ENCODE results near the genes C12orf56 and WIF1.

GRCh38 chr12:59078802-59079421, 158.6 kb upstream of the LRIG3 start:
- PRO-cap, result no peak

DNA sequence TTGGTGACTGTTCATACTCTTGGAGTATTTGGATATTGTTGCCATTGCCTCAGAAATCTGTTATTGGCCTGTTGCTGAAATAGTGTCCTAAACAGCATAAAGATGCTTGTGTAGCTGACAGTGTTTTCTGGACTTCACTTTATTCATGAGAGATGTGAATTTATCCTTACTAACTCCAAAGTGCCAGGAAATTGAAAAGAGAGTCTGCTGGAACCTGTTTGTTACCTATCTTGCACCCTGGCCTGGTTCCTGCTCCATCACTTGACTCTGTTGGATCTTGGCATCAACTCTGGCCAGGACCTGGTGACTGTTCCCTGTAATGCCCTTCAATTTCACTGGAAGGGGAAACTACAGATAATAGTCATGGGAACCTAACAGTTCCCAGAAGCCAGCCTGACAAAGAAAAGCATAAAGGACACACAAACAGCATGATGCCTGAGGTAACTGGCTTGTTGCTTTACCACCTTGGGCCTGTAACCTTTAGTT, 19.9 kb downstream of the SLC16A7 start:
- PRO-cap, result no peak

GRCh38 chr12:63150054-63150714, 817 bp downstream of the AVPR1A start:
- PRO-cap, result no peak

DNA sequence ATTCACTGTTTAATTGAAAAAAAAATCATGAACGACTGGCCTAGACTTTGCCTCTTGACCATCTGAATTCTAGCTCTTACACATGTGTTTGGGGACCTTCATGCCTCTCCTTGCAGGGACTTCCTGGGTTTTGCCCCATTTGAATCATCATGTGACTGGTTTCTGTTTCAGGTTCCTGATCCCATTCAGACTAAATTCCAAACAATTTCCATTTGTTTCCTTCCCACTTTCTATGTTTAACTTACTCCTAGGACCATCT, 125.5 kb upstream of the AVPR1A start:
- PRO-cap, result unidirectional peak, minus-strand start at position 89 of the sequence

DNA sequence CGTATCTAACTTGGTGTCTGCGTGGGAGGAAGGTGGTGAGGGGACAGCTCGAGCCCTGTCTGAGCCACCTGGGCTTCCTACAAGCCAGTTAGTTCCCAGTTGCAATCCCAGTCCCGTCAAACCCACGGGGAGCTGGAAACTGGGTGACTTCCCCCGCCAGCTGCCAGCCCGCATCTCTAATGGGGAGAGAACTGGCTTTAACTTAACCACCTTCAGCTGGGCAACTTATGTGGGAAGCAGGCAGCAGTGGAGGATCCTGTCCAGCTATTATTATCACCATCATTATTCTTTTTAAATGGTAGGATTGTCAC, 404 bp downstream of the SRGAP1 start:
- PRO-cap, result unidirectional peak, minus-strand start at position 178 of the sequence

DNA sequence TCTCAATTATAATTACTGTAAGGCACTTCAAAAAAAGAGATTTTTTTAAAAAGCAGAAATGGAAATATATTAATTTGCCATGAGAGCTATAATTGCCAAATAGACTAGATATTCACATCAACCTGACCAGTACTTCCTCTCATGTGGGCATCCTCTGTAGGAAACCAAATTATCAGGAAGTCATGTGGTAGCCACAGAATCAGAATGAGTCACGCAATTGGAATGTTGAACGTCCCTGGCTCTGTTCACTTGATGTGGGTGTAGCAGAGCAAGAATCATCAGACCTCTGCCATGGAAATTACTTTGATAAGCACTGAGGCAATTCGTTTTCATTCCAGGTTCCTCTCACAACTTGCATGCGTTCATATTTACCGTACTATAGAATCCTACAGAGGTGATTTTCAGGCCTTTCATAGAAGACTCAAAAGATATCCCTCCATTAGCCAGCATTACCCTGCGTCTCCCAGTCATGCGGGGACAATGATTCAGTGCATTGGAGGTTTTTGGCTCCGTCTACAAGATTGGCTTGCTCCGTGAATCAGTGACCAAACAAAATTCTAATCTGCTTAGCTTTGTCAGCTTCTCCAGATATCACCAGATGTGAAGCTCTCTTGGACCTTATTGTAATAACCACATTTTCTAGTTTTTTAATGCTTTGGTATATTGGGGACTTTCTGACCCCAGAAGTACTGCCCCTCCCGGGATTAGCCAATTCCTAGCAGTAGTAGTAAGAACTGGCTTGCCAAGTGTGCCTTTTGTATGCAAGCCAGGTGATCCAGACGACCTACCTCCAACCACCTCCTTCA, 133.5 kb downstream of the KICS2 start:
- PRO-cap, result unidirectional peak, plus-strand start at position 252 of the sequence

DNA sequence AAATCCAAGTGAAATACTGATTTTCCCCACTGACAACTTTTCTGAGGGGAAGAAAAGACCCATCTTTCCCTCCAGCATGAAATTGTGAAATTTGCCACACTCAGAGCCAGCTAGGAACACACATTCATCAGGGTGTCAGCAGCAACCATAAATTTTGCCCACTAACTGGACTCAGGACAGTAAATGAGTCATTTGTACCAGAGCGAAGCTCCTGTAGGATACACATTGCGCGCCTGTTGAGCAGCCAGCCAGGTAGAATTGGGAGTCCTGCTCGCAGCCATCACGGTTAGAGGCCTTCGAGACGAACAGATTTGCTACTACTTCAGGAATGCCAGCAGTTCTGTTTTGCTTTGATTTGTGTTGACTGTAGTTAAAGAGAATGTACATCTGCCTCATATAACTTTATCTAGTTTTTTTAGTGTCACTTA, 117.7 kb downstream of the KICS2 start:
- PRO-cap, result no peak

DNA sequence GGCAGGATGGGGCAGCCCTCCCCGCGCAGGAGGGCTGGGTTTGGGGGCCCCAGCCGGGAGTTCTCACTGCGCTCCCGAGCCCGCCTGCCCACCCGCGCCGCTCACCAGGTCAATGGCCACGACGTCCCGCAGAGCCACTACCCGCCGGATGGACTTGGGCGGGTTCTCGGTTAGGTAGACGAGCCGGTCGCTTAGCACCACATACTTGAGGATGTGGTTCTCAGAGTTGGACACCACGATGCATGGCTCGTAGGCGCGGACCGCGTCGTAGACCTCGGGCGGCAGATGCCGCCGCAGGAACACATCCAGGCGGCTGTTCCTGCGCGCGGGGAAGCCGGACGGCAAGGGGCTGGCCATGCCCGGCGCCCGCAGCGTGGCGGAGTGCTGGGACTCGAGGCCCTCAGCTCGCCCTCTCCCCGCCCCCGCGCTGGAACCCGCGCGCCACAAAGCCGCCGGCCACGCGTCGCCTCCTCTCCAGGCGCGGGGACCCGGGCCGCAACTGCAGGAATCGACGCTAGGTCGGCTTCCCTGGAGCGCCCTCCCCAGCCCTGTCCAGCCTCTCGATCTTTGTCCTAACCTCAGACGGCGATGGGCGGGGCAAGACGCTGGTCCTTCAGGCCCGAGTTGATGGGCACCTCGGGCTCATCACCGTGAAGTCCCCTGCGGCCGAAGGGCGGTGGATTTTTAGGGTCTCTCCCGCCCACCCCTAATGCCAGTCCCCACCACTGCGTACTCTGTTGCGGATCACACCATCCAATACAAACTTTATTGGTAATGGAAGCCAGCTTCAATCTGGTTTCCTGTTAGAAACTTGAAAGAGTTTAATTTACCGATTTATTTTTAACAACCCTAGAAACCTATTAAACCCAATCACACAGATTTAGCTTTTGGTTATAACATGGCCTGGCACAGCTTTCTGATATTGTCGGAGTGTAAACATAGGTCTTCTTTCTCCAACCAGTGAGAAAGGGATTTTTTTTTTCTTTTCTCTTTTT, at the start of gene C12orf56:
TSS of gene C12orf56 (minus strand) at position 550 of the 995 bp plus-strand sequence.
- PRO-cap, result no peak

DNA sequence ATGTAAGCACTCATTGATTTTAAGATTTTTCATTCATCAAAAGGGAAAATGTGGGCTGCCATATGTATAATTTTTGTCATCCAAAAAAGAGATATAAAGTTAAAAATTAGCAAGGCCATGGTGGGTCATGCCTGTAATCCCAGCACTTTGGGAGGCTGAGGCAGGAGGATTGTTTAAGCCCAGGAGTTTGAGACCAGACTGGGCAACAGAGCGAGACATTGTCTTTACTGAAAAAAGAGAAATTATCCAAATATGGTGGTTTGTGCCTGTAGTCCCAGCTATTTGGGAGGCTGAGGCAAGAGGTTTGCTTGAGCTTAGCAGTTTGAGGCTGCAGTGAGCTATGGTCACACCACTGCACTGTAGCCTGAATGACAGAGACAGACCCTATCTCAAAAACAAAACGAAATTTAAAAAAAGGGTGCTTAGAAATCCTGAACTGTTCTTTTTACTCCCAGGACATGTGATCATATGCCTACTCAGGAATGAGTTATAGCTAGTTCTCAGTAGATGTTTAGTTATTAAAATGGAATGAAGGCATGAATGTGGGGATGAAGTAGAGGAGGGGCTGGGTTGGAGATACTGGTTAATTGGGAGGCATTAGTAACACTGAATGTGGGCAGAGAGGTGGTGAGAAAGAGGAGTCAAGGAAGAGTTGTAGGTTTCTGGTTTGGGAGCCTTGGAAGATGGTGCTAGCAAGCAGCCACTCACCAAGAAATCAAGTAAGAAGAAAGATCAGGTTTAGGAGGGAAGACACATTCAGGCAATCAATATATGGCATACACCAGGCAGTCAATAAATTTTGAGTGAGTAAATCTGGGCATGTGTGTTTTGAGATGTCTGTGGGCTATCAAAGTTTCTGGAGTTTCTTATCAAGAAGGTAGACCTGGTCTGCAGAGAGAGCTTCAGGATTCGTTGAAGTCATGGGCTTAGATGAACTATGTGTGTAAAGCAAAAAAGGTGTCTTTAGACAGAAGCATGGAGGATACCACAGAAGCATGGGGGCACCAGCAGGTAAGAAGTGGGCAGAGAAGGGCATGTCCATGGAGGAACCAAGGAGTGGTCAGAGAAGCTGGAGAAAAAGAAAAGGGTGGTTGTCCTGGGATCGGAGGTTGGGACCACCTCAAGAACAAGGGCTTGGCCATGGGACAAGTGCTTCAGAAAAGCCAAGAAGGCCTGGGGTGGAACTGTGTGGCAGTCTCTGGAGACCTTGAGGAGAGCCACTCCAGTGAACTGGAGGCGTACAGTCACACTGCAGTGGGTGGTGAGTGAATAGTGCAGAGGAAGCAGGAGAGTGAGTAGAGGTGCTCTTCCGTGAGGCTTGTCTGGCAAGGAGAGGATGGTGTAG, 20.3 kb downstream of the RASSF3 start:
- PRO-cap, result no peak

DNA sequence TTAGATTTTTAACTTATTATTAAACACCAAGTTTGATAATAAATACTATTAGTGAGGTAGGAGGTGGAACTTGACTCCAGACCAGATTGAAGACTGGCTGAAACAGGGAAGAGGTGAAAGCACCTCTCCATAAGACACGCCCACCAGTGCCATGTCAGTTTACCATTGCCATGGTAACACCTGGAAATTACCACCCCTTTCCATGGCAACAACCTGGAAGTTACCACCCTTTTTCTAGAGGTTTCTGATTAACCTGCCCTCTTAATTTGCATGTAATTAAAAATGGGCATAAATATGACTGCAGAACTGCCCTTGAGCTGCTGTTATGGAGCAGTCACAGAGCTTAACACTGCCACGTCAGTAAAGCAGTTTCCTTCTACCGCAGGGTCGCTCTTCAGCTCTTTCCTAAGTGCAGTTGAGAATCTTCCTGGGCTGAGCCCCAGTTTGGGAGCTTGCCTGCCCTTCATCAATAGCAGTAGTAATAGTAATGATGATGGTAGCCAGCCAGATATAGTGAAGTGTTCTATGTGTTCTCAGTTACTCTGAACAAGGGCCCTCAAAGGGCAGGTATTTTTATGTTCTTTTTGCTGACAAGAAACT, 55.2 kb downstream of the RASSF3 start:
- PRO-cap, result bidirectional peak, plus-strand start at position 320 of the sequence, minus-strand start at position 88 of the sequence

DNA sequence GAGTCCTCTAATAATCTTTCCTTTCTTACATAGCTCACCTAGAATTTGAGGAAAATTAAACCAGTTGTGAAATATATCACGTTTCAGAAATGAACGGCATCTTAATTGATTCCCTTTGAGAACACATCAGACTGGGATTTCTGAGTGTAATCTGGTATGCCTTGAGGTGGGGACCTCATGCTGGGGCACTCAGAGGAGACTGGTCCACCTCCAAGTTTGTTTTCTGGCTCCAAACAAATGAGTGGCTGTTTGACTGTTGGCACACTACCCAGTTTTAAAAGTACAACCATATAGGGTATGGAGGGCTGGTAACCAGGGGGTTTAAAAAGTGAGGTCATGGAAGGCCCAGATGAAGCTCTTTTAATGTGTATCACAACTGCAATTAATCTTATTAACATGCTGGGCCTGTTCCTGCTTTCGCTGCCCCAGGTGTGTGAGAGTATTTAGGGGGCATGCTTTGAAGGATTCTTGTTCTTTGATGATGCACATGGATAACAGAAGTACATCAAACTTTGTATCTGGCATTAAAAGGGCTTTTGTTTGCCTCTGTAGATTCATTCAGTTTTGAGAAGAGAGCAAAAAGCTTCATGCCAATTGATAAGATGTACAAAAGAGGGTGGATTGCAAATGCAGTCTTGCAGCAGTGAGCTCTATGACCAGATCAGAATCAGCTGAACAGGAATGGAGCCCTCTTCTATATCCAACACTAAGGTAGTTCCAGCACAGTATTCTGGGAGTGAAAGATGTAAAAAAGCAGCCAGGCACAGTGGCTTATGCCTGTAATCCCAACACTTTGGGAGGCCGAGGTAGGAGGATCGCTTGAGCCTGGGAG, 63.6 kb downstream of the RASSF3 start:
- PRO-cap, result no peak

- PRO-cap, result no peak
These were observed 65.5 kb downstream of the TBC1D30 start for GRCh38 chr12:64889782-64890431.

DNA sequence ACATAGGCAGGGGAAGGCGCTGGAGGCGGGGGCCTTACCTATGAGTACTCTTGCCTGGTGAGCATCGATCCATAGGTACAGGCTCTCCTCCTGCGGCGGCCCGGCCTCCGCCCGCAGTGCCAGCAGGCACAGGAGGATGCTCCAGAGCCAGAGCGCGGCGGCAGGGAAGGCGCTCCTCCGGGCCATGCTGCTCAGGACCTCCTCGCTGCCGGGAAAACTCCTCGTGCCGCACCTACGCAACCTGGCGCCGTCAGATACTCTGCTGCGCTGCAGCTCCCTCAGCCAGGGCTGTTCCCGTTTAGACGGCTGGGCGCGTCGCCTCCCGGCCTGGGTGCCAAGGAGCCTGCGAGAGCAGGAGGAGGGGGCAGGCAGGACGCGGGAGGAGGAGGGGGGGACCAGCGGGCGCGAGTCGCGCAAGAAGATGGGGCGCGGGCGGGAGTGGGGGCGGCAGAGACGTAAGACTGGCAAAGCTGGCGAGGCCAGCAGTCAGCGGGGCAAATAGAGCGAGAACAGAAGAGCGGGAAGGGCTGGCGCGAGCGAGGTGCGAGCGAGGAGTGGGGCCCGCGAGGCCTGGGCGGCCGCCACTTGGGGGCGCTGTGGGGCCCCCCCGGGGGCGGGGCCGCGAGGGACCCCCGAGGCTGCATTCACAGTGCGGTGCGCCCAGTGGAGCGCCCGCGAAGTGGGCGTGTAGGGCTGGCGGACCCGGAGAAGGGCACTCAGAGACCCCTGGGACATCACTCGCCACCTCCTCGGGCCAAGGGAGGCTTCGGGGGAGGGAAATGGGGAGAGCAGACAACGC, at the start of gene WIF1:
TSS of gene WIF1 (minus strand) at position 300 of the 799 bp plus-strand sequence.
- PRO-cap, result no peak

DNA sequence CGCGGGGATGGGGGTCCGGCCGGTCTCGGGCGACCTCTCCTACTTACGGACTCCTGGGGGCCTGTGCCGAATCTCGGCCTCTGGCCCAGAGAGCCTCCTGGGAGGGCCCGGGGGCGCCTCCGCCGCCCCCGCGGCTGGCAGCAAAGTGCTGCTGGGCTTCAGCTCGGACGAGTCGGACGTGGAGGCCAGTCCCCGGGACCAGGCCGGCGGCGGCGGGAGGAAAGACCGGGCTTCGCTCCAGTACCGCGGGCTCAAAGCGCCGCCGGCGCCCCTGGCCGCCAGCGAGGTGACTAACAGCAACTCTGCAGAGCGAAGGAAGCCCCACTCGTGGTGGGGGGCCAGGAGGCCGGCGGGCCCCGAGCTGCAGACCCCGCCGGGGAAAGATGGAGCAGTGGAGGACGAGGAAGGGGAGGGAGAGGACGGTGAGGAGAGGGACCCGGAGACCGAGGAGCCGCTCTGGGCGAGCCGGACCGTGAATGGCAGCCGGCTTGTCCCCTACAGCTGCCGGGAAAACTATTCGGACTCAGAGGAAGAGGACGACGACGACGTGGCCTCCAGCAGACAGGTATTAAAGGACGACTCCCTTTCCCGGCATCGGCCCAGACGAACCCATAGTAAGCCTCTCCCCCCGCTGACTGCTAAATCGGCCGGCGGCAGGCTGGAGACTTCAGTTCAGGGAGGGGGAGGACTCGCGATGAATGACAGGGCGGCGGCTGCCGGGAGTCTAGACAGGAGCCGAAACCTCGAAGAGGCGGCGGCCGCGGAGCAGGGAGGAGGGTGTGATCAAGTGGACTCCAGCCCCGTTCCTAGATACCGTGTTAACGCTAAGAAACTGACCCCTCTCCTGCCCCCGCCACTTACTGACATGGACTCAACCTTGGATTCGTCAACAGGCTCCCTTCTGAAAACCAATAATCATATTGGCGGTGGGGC, 737 bp downstream of the LEMD3 start:
- PRO-cap, result bidirectional peak, plus-strand start at position 399 of the sequence, minus-strand start at position 292 of the sequence; bidirectional peak, plus-strand start at position 670 of the sequence, minus-strand start at position 637 of the sequence

GRCh38 chr12:65195371-65195964, 26.1 kb downstream of the LEMD3 start:
- PRO-cap, result no peak

DNA sequence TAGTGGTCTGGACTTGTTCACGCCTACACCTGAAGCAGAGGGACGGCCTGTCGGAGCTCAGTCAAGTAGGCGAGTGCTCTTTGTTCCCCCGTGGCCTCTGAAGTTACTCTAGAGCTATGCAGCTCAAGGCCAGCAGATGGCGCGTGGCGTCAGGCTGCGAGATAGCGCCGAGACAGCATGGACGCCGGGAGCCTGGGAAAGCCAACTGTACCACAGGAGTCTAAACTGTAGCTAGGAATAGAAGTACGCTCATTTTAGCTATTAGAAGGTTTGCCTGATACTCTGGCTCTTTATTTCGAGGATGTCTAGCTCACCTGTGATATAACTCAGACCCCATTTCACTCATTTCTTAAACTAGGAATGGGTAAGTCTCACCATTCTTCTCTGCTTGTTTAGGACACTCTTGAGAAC, 267.5 kb upstream of the HMGA2 start:
- PRO-cap, result no peak

DNA sequence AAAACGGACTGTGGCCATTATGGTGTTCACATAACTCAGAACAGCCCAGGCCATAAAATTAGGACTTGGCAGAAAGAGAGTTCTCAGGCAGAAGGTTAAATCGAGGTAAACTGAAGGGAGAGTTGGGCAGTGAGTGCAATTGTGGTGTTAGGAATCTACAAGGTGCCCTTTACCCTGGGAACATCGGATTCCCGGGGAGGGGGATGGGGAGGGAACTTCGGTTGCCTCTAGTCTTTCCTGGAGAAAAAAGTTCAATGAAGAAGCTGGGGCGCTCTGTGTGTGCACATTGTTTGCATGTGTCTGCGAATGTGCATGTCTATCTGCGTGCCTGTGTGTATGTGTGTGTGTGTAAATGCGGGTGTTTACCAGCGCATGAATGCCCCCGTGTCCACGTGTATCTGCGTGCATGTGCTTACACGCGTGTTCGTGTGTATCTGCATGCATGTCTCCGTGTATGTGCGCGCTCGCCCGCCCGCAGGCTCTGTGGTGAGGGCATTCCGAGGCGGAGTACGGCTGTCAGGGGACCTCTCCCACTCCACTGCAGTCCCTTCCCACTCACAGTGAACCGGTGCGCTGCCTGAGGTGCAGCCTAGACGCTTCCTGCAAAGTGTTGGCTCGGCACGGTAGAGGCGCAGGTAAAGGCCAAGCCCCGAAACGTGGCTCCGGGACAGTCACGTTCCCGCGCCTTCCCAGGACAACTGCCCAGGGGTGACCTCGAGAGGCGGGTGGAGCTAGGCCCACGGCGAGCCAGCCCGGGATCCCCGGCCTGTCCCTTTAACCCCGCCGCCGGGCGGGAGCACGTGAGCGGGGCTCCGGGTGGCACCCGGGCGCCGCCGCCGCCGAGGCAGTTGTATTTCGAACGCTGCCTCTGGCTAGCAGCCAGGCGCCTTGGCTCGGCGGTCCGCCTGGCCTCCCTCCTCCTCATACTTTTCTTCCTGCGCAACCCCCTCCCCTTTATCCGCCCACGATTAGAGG, 613 bp upstream of the HMGA2 start:
- PRO-cap, result no peak

DNA sequence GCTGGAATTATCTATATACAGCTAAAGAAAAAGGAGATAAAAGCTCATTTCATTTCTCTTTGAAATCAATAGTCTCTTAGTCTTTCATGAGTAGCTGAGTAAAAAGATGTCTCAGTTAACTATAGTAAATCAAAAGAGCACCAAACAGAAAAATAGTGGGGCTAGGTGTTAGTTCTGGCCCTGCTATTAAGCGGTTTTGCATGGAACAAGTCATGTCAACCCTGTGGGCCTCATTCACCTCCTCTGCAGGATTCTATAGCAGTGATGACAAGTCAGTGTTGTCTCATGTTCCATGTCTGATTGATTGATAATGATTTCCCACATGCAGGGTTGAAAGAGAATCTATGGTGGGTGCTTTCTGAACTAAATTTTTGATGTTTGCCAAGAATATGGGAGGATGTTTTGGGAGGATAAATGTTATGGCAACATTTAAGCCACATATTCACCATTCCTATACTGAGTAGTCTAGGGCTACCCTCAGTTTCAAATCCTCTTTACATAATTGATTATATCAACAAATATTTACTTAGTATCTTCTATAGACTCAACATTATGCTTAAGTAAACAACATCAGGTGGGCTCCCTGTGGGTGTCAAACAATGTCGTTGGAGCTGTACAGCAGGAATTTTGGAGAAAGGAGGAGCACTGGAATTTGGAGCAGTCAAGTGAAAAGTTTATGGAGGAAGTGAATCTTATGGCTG, 48.6 kb downstream of the IRAK3 start:
- PRO-cap, result no peak

GRCh38 chr12:67430627-67431771, 161.8 kb downstream of the CAND1 start:
- PRO-cap, result no peak

DNA sequence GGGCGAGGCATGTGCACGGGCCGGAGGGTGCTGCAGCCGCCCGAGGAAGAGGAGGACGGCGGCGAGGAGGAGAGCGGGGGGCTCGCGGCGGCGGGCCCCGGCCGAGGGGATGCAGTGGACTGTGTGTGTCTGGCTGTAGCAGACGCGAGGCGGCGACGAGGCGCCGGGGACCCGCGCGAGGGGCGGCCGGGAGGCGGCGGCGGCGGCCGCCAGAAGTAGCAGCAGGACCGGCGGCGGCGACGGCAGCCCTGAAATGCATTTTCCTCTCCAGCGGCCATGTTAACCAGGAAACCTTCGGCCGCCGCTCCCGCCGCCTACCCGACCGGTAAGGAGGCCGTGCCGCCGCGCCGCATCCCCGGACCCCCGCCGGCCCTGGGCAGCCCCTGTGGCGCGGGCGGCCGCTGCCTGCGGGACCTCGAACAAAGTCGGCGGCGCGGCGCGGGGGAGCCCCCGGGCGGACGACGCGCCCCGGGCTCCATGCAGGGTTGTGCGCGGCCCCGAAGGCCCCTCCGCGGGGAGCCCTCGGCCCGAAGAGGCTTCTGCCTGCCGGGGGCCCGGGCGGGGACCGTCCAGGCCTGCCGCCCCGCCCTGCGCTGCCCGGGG, 414 bp downstream of the DYRK2 start:
- PRO-cap, result bidirectional peak, plus-strand start at position 138 of the sequence, minus-strand start at position 121 of the sequence

Measured in bronchial lymph node (tissue), 1 donor.